Left common carotid artery plus branches (tissue), 1 donor: Measurements from ENCODE around the gene C7orf25.

DNA sequence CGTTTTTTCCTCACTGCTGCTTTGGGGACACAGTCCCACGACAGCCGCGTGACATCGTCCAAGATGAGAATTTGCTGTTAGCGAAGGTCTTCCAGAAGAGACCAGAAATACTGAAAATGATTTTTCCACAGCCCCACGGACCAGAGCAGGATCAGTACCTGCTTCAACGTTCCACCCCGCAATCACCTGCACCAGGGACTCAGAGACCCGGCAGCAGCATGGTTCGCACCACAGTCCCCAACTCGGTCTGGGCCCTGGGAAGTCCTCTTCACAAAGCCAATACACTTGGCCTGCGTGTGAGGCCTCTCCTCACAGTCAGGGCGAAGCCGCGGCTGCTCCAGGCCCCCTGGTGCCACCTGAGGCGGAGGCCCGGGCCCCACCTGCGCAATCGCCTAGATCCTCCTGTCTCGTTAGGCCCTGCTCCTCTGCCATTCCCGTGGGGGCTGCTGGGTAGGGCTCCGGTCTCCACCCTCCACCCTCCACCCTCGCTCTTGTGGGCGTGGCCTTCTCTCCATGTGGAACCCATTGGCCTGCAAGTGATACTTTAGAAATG lies 553.4 kb downstream of the INHBA start:
- PRO-cap: no peak

DNA sequence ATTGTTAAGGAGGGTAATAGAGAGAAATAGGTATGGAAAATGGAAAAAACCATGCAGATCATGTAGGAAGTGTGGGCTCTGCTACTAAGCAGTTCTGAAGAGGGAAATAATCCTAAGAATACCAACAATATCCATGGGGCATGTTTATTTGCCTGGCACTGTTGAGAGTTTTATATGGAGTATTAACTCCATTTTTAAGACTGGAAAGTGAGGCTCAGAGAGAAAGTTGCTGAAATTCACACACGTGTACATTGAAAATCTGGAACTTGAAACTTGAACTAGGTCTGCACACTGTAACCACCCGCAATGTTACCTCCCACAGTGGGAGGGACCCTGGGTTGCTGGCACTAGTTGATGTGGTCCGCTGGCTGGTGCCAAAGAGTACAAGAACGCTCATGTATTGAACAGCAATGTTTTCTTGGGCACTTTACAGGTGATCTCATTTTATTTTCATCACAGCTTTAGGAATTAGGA lies 253.3 kb downstream of the INHBA start:
- PRO-cap: no peak

DNA sequence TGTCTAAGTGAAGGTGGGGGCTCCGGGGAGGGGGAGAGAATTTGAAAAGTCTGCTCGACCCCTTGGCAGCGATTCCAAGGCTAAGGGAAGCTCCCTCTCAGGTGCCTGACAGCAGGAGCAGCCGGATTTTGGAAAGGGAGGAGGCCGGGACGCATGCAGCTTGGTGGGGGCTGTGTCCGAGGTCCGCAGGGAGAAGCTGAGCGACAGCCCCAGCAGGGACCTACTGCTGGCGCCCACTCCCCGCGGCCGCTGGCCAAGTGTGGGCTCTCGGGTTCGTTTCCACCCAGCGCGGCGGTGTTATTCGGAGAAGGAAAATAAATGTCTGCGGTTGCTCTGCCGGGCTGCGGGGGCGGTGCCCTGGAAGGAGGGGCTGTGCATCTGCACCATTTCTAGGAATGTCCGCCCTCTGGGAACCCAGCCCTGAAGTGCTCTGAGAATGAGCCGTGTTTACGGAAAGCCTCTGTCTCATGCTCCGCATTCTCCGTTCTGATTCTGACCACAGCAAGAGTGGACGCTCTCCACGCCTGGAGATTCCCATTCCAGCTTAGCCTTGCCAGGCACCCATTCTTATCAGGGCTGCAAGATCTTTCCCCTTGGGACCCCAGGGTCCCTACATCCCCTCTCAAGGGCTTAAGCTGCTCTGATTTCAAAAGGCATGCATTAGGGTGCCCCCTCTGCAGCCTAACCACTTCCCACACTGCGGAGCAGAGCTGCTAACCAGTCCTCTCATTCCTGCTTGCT lies 256.5 kb upstream of the GLI3 start:
- PRO-cap: no peak

DNA sequence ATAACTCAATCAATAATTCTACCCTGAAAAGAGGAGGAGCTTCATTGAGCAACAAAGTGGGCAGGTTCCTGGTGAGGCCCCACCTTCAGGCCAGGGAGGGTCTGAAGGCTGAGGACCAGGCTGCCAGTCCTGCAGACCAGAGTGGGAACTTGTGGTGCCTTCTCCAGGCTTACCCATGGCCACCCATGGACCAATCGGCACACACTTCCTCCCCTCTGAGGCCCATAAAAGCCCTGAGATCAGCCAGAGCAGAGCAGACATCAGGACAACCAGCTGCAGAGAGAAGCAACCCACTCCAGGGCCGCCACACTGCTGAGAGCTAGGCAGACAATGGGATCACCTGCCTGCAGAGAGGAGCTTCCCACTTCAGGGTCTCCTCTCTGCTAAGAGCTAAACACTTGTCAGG lies 34.1 kb downstream of the C7orf25 start:
- PRO-cap: no peak

DNA sequence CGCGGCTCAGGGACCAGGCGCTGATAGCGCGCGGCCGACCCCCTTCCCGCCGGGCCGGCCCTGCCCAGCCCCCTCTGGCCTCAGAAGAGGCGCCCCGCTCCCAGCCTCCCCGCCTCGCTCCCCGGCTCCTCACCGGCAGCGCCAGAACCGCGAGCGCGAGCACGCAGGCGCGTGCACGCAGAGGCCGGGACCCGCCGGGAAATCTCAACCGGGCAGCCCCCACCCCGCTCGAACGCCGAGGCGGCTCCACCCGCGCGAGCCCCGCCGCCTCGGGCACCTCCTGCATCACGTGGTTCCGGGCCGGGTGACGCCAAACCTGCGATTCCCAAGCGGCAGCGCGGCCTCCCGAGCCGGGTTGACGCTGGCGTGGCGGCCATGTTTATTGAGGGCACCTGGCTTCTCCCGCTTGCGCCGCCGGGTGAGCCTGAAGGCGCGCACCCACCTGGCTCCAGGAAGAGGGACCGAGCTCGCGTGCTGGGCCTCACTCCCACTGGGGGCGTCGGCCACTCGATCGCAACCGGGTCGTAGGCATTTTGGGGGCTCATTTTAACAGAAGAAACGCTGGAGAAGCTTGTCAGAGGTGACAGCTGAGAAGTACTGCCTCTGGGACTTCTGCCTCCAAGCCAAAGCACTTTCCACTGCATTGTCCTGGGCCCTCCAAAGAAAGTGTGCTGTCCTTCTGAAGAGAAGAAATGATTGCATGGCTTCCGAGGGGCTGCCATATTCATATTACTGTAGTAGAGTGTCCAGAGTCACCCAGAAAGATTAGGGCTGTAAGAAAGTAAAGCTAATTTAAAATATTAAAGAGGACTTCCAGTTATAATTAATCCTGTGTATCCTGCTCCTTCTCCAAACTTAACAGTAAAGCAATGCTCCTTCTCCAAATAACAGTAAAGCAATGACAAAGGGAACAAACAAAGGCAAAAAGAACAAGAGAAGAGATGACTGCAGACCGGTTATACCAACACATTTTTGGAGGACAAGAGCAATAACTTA lies at the start of gene C7orf25:
C7orf25 (minus strand) TSS at position 289 of the 996 bp plus-strand sequence.
- PRO-cap: bidirectional peak, plus-strand start at position 451 of the sequence, minus-strand start at position 134 of the sequence

DNA sequence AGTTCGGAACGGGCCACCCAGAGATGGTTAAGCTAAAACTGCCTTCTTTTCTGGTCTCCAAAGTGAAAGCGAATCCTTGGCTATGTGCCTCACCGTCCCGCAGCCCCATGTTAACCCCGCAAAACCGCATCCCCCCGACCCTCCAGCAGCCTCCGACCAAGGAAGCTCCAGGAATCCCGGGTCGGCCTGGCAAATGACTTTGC lies 293 bp downstream of the PSMA2 start:
- PRO-cap: no peak

DNA sequence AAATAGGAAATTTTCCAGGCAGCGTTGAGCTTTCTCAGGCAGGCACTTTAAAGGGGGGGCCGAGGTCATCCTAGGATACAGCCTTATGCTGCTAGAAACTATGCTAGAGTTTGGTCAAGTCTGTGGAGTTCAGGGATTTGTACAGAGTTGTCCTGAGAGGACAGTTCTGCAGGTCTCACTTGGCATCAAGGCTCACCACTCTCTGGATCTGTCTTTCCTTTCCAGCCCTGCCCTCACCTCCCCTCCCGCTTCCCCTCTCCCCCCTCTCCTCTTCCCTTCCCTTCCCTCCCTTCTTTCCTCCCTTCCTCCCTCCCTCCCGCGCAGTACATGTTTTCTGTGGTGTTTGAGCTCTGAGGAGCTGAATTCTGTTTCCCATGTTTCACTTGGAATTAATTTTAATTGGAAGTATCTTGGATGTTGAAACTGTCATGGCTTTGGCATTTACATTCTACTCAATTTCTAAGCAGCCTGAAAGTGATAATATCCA lies 1.1 kb downstream of the MRPL32 start:
- PRO-cap: no peak

- PRO-cap: no peak
Observed at GRCh38 chr7:43044068-43044387, 68.4 kb upstream of the HECW1 start.

- PRO-cap: no peak
Observed at GRCh38 chr7:43114279-43114825, 1.9 kb downstream of the HECW1 start.

DNA sequence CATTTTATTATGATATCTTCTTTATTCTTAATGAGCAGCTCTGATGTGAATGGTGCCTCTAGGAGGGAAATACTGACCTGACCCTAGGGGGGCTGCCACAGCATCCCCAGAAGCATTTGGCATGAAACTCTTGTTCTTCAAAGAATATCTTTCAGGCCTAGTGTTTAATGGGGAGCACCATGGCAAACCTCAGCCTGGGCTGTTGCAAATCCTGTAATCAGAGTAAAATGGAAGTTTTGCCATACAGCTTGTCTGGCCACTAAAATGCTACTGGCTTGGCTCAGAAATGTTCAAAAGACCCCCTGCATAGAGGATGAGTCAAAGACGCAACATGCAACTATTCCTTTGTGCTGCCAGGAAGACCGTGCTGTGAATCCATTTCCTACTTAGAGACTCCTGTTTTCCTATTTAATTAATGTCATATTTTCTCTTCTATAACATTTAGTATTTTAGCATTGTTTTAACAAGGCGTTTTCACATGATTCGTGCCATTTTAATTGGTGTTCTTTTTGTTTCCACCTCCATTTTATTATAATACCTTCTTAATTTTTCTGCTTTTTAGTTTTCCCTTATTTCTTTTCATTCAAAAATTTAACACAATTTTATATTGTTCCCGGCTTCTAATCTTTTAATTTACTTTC lies 26.8 kb downstream of the HECW1 start:
- PRO-cap: no peak

- PRO-cap: no peak
Observed at GRCh38 chr7:43582332-43582687, 598 bp upstream of the STK17A start.

DNA sequence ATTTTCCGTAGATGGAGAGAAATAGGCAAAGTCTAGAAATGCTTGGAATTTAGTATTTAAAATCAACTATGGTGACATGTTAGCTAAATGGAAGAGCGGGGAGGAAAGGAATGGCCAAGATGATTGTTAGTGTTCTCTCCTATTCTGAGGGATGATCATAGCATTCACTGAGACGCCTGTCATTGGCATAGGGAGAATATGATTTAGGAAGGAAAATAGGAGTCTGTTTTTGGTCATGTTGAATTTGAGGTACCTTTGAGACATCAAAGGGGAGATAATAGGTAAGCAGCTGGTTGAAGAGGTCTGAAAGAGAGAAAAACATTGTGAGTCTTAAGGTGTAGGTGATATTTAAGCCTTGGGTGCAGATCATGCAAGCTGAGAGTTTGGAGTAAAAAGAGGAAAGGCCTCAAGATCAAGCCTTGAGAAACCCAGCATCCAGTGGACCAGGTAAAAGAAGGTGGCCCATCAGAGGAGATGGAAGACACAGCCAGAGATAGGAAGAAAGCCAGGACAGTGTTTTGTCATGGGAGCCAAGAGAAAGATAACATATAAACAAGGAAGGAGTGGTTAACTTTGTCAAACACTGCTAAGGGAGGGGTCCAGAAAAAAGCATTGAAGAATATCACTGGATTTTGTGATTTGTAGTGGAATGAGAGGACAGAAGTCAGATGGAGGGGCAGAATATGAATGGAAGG lies 34.6 kb downstream of the STK17A start:
- PRO-cap: no peak

DNA sequence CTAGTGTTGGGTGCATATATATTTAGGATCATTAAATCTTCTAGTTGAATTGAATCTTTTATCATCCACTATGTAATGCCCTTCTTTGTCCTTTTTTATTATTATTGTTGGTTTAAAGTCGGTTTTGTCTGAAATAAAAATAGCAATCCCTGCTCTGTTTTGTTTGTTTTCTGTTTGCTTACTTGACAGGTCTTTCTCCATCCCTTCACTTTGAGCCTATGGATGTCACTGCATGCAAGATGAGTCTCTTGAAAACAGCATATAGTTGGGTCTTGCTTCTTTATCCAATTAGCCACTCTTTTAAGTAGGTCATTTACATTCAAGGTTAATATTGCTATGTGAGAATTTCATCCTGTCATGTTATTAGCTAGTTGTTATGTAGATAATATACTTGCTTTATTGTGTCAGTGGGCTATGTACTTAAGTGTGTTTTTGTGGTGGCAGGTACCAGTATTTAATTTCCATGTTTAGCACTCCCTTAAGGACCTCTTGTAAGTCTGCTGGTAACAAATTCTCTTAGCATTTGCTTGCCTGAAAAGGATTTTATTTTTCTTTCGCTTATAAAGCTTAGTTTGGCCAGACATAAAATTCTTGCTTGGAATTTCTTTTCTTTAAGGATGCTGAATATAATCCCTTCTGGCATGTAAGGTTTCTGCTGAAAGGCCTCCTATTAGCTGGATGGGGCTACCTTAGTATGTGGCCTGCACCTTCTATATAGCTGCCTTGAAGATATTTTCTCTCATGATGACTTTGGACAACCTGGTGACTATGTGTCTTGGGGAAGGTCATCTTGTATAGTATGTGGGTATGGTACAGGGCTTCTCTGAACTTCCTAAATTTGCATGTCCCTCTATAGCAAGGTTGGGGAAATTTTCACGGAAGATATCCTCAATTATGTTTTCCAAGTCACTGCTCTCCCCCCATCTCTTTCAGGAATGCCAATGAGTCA lies 25.5 kb downstream of the COA1 start:
- PRO-cap: no peak

- PRO-cap: no peak
Observed at GRCh38 chr7:43873346-43874122, 4.2 kb upstream of the MRPS24 start.

DNA sequence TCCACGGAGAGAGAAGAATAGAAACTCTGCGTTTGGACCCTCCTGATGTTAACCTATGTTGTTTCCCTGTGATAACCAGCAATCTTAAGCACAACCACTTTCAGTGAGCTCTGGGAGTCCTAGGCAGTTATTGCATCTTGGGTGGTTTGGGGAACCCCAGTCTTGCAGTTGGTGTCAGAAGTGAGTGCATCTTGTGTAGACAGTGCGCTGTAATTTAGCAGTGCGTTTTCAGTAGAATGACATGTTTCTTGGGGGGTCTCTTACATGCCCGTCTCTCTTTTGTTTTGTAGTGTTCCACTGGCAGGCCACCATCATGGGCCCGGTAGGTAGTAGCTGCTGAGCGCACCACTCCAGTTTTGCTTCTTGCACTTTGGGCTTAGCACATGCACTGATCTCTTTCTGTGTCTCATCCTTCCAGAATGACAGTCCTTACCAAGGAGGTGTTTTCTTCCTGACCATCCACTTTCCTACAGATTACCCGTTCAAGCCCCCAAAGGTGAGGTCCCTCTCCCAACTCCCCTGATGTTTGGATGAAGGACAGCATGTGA lies 16.4 kb downstream of the UBE2D4 start:
- PRO-cap: no peak

DNA sequence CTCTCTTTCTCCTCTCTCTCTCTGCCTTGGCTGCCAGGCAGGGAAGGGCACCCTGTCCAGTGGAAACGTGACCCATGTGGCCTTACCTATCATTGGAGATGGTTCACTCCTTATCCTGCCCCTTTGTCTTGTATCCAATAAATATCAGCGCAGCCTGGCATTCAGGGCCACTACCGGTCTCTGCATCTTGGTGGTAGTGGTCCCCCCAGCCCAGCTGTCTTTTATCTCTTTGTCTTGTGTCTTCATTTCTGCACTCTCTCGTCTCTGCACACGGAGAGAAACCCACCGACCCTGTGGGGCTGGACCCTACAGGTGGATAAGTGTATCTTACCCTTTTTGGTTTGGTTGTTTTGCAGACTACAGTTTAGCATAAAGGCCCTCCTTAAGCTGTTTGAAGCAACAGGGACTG lies 23.0 kb downstream of the SPDYE1 start:
- PRO-cap: no peak

DNA sequence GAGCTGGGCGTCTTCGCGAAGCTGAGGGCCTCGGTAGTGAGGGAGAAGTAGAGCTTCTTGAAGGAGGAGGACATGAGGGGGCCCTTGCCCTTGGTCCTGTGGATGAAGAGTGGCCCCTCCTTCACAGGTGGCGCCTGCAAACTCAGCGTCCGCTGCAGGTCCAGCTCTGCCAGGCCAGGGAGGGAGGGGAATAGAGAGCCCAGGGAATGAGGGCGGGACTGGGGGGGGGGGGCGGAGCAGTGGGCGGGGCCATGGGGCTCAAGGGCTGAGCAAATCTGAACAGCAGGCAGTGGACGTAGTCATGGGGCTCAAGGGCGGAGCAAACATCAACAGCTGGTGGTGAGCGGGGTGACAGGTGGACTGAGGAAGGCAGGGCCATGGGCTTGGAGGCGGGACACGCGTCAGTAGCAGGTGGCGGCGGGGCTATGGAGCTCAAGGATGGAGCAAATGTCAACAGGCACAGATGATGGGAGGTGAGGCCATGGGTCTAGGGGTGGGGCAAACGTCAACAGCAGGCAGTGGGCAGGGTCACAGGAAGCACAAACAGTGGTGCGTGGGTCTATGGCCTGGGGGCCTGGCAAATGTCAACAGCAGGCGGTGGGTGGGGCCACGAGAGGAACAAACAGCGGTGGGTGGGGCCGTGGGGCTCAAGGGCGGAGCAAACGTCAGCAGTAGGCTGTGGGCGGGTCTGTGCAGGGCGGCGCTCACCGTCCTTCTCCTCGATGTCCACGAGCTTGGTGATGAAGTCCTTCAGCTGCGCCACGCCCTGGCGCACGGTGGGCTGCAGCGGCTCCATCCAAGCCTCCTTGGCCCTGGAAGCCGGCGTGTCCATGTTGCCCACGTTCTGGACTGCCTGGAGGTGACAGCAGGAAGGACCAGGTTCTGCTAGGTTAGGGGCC lies 5.4 kb upstream of the DBNL start:
- PRO-cap: no peak

DNA sequence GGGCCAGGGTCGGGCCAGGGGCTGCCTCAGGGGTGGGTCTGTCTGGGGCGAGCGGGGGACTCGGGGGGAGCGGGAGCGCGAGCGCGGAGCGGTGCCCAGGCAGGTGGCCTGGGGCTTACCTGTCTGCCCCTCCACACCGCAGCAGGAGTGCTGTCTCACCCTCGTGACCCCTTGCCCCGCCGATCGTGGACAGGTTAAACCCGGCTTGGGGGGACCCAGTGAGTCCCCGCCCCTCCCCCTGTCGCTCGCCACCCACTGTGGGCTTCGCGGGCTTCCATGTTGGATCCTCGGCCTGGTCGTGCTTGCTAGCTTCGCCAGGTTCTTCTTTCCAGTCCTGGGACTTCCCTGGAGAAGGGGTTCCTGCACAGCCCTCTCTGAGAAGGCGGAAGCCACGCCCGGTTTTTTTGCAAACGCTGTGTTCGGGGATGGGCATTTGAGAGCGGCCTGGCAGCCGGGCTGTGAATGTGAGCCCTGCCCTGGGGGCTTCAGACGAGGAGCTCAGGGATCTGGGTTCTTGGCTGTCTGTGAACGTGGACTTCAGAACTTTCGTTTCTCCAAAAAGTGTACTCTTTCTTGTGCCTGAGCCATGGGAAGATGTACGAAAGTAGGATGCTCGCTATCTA lies 444 bp downstream of the DBNL start:
- PRO-cap: no peak

DNA sequence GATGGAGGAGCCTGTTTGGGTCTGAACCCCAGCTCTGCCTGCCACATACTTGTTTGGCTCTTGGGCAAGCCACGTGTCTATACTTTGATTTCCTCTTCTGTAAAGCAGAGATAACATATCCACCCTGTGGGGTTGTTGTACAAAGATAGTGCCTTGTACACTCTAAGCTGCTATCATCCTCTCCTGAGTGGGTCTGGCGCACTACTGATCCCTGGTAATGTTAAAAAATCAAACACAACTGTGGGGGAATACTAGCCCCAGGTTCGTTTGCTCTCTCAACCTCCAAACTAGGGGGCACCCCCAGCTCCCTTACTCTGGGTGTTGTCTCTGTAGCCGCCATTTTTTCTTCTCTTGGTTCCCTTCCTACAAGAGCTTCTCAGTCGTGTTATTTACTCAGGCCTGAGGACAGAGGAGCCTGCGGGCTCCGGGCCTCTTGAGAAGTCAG lies 1.1 kb downstream of the POLM start:
- PRO-cap: no peak

GRCh38 chr7:44114737-44115410 lies 8.5 kb downstream of the POLD2 start:
- PRO-cap: no peak